Measurements from ENCODE around the genes MAGEA12, PNMA3, PNMA6E and PNCK.

- RRBS, result no CpG with 5 or more reads among the region's 2 CpGs
Measured at GRCh38 chrX:152135338-152135596, 3.1 kb downstream of the MAGEA10 start.

DNA sequence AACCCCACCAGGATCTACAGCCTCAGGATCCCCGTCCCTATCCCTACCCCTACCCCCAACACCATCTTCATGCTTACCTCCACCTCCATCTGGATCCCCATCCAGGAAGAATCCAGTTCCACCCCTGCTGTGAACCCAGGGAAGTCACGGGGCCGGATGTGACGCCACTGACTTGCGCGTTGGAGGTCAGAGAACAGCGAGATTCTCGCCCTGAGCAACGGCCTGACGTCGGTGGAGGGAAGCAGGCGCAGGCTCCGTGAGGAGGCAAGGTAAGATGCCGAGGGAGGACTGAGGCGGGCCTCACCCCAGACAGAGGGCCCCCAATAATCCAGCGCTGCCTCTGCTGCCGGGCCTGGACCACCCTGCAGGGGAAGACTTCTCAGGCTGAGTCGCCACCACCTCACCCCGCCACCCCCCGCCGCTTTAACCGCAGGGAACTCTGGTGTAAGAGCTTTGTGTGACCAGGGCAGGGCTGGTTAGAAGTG, at the start of gene MAGEA12:
Gene MAGEA12 (plus strand): TSS at position 167 of the 485 bp plus-strand sequence.
- RRBS, result no CpG with 5 or more reads among the region's 22 CpGs

GRCh38 chrX:153055988-153056628, at the start of gene PNMA3:
Gene PNMA3, plus strand, starts transcription at chrX:153056470.
- RRBS, result 6% methylated on average over 35 of the region's 70 CpGs

- RRBS, result no CpG with 5 or more reads among the region's 6 CpGs
Measured at GRCh38 chrX:153226297-153226536, 39.7 kb upstream of the PWWP4 start.

DNA sequence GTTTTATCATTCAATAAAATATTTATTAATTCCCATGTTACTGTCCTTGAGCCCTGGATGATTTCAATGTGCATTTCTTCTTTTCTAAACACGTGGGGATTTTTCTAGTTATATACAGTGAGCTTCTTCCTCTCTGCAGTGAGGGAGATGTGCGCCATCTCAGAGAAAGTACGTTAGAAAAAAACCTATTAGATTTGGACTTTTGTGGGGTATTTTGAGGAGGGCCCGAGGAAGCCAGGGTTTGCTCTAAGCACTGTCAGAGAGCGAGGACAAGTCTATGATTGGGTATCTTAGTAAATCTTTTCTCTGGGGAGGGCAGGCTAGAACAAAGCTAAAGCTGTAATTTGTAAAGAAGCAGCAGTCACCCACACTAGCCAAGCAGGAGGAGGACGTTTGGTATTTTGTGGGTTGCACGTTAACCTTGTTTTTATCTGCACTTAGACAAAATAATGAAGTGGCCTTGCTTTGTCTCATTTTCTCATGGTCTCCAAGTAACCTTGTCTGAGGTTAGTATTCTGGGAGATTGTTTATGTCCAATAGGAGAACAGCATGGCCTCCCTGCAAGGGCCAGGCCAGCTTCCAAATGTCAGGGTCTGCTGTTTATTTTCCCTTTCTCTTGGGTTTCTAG, 30.1 kb downstream of the PNMA6E start:
- RRBS, result no CpG with 5 or more reads among the region's 7 CpGs

GRCh38 chrX:153401222-153401659, at the start of gene PNMA6E:
Gene PNMA6E, minus strand, starts transcription at chrX:153401350.
- RRBS, result 93% methylated on average over 2 of the region's 23 CpGs

DNA sequence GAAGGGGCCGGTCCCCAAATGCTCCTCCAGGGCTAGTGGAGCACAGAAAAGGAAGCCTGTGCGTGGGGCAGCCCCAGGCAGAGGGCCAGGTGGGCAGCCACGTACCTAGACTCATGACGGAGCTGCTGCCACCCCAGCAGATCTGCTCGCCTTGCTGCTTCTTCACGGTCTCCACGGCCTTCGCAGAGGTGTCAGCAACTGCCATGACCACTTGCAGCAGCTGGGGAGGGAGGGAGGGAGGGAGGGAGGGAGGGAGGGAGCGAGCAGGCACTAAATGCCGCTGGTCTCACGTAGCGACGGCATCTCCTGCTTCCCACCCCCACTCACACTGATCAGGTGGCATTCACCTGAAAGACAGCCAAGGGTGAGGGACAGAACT, 8.4 kb upstream of the TREX2 start:
- RRBS, result no CpG with 5 or more reads among the region's 13 CpGs

DNA sequence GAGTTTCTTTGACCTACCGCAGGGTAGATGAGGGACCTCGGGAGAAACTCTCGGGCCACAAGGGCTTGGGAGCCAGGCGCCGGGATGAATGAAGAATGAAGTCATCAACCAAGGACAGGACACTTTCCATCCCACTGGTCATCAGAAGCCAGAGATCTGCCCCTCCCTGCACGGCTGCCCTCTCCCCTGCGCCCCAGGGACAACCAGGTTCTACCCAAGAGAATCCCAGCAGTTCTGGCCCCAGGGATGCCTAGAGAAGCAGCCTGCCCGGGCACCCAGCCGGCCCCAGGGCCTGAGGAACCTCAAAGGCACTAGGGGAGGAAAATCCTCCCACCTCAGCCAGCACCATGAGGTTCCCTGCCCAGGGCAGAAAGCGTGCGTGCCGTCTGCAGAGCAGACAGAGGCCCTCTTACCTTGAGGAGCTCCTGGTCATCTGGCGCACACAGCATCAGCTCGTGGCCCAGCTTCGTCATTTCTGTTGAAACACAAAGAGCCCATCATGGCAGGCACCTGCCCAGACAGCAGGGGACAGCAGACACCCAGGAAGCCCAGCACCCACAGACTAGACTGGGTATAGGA, 8.1 kb downstream of the HAUS7 start:
- RRBS, result no CpG with 5 or more reads among the region's 15 CpGs

DNA sequence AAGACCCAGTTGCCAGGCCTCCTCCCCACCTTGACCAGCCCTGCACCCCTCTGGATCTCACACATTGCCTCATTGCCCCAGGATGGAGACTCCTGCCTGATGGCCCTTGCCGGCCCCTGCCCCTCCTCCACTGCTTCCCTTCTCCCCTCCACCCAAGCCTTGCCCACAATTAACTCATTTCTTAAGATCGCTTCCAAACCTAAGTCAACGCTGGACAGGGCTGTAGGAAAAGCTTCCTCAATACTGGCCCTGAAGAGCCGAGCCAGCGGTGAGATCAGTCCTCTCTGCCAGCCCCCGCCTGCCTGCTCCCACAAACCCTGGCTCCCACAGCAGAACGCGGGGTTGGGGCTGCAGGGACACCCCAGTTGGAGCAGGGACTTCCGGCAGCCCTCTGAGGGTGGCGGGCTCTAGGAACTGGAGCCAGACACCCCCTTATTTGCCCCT, 7.5 kb upstream of the HAUS7 start:
- RRBS, result no CpG with 5 or more reads among the region's 10 CpGs

GRCh38 chrX:153496145-153497114, 1.6 kb downstream of the BGN start:
- RRBS, result 82% methylated on average over 6 of the region's 23 CpGs

- RRBS, result no CpG with 5 or more reads among the region's 14 CpGs
Measured at GRCh38 chrX:153507572-153508089, 9.8 kb upstream of the ATP2B3 start.

DNA sequence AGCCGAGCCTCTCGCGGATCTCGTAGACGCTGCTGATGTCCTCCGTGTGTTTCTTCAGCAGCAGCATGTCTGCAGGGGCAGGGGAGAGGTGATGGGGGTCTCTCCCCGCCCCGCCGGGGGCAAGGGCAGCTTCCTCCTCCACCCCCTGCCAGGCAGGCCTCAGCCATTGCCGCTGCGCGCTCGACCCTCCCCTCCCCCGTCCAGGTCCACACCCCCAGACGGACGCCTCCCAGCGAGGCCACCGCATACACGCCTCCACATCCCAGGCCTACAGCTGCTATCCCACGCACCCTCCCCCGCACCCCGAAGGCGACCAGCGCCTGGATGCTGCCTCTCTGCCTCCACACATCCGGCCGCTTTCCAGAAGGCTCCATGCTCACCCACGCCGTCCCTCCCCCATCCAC, 601 bp downstream of the PNCK start:
- RRBS, result no CpG with 5 or more reads among the region's 28 CpGs

- RRBS, result 6% methylated on average over 27 of the region's 61 CpGs
Measured at GRCh38 chrX:153673693-153674081, at the start of gene PNCK. Gene PNCK, minus strand, starts transcription at chrX:153673813.

- RRBS, result no CpG with 5 or more reads among the region's 17 CpGs
Measured at GRCh38 chrX:153700405-153701080, 12.8 kb downstream of the SLC6A8 start.

DNA sequence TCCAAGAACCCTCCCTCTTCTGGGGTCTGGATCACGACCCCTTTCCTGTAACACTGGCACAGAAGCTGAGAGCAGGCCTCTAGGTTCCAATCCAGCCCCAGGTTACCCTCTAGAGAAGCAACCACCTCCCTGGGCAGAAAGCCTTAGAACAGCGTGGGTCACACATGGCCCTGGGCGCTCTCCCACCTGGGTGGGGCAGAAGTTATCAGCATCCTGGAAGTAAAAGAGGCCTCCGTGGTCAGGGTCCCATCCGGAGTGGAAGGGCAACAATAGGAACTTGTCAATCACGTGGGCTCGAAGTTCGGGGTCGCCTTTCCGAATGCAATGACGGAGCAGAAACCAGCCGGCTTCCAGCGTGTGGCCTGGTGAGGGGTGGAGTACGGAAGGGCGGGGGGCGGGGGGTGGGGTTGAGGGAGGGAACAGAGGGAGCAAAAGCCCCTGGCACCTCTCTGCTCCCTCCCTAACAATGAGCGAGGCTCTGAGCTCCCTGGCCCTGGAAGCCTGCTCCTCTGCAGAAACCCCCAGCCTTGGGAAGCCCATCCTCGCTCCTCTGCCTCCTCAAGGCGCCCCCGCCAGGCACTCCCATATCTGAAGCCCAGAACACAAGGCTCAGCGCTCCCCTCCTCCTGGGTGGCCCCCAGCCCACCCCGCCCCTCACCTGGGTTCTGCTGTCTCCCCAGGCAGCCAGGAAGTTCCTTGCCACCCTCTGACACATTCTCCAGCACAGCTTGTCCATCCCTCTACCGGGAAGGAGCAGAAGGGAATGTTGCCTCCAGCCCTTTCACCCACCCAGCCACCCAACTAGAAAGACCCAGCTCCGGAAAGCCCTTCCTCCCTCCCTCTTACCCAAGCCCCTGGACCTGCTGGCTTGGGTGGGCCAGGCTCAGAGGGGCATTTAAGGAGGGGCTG, 2.9 kb downstream of the RENBP start:
- RRBS, result 51% methylated on average over 6 of the region's 24 CpGs

GRCh38 chrX:153970897-153971668, 535 bp downstream of the HCFC1 start:
- RRBS, result 1% methylated on average over 9 of the region's 70 CpGs

DNA sequence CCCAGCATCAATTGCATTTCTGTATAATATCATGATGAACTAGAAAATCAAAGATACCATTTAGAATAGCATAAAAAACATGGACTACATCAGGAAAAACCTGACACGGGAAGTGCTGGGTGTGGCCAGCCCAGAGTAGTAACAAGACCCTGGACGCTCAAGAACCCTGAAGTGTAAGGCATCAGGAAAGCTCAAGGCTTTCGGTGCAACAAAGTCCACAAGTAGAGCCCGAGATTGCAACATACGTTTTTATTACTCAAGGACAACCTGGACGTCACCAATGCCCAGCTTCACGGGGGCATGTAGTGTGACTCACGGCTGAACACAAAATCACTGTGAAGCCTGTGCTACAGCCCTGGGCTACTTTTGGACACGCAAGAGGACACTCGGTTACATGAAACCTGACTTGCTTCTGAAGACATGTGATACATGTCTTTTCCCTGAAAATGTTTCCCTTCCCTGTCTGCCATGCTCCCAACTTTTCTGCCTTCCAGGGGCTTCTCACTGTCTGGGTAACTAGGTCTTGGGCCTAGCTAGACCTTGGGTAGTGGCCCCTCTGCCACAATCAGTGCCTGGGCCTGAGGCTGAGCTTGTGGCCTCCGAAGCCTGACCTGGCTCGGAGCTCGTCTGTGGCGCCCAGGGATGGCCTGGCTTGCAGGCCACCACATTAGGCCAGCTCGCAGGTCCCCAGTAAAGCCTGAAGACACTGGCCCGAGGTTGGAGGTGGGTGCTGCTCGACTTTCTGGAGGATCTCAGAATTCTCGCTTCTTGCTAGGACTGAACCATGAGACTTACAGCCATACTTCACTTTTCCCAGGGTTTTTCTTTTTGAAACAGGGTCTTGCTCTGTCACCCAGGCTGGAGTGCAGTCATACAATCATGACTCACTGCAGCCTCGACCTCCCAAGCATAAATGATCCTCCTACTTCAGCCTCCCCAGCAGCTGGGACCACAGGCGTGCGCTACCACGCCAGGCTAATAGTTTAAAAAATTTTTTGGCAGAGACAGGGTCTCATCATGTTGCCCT, 9.1 kb downstream of the IRAK1 start:
- RRBS, result no CpG with 5 or more reads among the region's 22 CpGs

DNA sequence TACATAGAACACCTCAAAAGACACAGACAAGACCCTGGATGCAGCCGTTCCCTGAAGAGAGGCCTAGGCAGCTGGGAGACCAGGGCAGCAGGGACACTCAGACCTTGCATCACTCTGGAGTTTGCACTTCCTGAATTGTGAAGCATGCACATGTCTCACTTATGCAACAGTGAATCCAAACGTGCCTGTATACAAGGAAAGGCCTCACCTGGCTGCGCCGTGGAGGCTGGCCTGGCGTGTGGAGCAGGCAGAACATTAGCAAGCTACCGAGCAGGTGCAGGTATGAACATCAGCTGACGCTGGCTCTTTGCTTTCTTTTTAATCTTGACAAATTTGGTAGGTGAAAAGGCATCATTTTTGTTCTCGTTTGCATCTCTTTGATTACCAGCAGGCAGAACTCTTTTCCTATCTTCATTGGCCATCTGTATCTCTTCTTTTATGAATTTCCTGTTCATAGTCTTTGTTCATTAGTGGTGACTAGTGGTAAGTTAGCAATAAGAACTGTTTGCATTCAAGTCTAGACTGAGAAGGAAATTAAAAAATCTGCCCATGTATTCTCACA, 37.1 kb upstream of the IRAK1 start:
- RRBS, result no CpG with 5 or more reads among the region's 8 CpGs

GRCh38 chrX:154121390-154121747, 22.7 kb upstream of the OPN1LW start:
- RRBS, result no CpG with 5 or more reads among the region's 2 CpGs

GRCh38 chrX:154352466-154353614, 21.6 kb downstream of the FLNA start:
- RRBS, result no CpG with 5 or more reads among the region's 42 CpGs